ENCODE data around the gene GRIFIN.

- PRO-cap: bidirectional peak, plus-strand start at chr7:2020045, minus-strand start at chr7:2019860
- RAMPAGE, long total RNA, 4 experiments: no peak in any of the 4 experiments
Measured at GRCh38 chr7:2019342-2020495, 213.0 kb downstream of the MAD1L1 start.

GRCh38 chr7:2109792-2110677, 122.7 kb downstream of the MAD1L1 start:
- PRO-cap: no peak
- RAMPAGE, long total RNA, 4 experiments: no peak in any of the 4 experiments

GRCh38 chr7:2193145-2193676, 39.5 kb downstream of the MAD1L1 start:
- PRO-cap: no peak
- RAMPAGE, long total RNA, 4 experiments: no peak in any of the 4 experiments

DNA sequence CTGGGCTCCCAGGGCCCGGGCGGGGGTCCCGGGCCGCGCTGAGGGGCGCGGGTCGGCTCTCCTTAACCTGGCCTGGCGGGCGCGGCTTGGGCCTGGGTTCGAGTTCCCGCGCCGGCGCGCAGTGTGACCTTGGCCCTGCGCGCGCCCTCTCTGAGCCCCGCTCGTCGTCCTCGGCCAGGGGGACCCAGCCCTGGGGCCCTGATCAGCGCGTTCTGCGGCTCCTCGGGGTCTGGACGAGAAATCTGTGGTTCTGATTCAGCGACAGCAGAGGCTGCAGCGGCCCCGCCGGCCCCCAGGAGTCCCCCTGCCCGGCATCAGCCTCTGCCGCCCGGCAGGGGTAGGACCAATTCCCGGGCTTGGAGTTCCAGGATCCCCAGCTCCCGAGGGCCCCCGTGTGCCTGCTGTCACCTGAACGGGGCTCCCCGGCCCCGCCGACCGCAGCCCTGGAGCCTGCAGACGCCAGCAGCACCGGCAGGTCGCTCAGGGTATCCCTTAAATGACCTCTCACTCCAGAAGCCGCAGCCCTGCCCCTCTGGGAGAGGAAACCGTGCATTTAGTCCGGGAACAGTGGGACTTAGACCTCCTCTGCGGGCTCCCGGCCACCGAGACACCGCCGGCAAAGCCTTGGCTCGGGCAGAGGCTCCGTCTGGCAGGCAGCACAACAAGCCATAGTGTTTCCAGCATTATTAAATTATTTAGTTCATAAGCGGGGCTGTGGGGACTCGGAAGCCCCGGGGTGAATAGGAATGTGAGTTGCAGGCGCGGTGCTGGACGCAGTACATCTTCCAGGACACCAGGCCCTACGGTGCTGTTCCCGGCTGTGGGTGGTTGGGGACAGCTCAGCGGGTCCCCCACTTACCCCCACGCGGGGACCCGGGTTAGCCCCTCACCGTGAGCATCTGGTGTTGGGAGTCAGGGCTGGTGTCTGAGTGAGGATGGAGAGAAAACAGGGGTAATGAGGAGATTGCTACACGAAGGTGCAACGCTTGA, 616 bp downstream of the CHST12 start:
- PRO-cap: no peak
- RAMPAGE, long total RNA, 4 experiments: no peak in any of the 4 experiments

DNA sequence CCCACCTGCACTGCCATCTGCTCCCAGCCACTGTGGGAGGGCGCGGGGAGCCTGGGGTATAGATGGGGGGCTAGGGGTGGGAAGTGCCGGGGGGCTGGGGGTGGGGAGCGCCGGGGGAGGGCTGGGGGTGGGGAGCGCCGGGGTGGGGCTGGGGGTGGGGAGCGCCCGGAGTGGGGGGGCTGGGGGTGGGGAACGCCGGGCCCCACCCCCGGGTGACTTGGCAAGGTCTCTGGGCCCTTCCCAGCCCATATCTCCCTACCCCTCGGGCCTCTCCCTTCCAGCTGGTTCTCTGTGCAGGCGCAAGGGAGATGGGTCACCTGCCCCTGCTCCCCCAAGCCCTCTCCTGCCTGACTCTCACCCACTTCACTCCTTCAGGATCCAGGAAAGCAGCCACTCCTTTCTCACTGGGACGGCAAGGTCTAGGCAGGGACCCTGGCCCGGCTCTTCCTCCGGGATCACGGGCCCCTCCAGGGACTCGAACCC, at the start of gene GRIFIN:
GRIFIN (minus strand) TSS at position 32 of the 483 bp plus-strand sequence.
- PRO-cap: no peak
- RAMPAGE, long total RNA, 4 experiments: no peak in any of the 4 experiments

GRCh38 chr7:2494040-2494178, 17.7 kb upstream of the GRIFIN start:
- PRO-cap: no peak
- RAMPAGE, long total RNA, 4 experiments: no peak in any of the 4 experiments

GRCh38 chr7:2508061-2508829, 11.3 kb upstream of the LFNG start:
- PRO-cap: no peak
- RAMPAGE, long total RNA, 4 experiments: no peak in any of the 4 experiments

GRCh38 chr7:2521063-2521529, 1.5 kb downstream of the LFNG start:
- PRO-cap: no peak
- RAMPAGE, long total RNA, 4 experiments: no peak in any of the 4 experiments

DNA sequence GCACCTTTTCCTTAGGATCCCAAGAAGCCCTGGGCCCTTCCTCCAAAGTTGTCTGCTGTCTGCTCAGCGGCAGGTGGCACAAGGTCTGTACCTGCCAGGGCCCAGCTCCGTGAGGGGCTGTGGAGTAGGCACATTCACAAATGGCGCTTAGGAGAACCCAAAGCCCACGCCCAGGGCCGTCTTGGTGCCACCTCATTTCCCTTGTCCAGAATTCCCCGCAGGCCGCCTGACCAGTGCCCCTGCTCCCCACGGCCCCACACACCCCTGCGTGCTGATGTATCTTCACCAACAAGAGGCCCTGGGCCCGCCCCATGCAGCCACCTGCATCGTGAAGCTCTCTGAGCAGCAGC, 14.8 kb downstream of the BRAT1 start:
- PRO-cap: no peak
- RAMPAGE, long total RNA, 4 experiments: no peak in any of the 4 experiments

GRCh38 chr7:2549922-2550613, 5.3 kb downstream of the BRAT1 start:
- PRO-cap: no peak
- RAMPAGE, long total RNA, 4 experiments: no peak in any of the 4 experiments

DNA sequence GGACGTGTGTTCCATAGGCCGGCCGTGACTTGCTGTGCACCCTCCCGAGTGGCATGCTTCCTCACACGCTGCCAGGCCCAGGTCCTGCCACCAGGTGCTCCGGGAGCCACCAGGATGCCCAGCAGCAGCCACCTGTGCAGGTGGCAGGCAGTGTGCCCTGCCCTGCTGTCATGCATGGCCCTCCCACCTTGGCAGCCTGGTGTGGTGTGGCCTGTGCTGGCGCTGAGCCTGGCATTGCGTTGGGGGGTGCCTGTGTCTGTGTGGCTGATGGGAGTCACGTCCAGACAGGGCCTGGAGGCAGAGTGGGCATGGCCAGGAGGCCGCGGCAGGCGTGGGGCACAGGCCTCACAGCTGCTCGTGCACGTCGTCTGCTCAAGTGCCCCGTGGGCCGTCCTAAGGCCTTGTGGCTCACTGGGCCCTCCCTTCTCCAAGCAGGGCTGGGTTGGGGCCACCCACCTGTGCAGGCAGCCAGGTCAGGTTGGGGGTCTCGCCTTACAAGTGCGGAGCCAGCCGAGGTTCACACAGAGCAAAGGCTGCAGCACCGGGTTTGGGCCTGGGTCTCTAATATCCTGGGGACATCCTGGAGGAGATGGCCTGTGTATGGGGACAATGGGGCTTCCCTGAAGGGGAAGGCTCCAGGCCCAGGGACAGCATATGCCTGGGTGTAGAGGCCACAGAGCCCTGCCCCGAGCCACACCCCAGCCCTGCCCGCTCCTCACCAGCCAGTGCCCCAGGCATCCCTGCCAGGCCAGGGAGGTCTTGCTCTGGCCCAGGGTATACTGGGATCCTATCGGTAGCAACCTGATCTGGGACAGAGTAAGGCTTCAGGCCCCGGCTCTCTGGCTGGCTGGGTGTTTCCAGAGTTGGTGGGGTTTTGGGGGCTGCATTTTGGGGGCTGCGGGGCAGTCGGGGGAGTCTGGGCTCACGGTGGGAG, 8.9 kb downstream of the TTYH3 start:
- PRO-cap: no peak
- RAMPAGE, long total RNA, 4 experiments: no peak in any of the 4 experiments

DNA sequence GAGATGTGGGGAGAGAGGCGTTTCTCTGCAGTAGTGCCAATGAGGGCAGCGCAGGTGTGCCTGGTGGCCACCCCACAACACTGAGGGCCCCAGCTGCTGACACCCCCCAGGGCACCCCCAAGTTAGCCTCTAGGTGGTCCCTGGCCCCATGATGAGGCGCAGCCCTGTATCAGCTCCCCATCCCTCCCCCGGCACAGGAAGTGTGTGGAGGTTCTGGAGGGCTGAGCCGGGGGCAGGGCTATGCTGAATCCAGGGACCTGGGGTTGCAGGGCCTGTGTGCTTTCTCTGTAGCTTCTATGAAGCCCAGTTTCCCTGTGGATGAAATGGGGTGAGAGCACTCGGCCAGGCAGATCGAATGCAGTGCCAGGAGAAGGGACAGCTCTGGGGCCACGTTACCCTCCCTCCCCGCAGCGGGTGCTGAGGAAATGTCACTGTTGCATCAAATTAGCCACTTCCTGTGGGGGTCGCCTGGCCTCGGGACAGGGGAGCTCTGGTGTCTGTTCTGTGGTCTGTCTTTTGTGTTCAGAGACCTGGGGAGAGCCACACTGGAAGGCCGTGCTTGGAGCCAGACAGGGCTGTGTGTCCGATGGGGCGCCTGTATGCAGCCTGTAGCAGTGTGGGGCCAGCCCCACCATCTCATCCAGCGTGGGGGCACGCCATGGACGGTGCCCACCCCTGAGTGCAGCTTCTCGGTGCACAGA, 13.4 kb downstream of the TTYH3 start:
- PRO-cap: no peak
- RAMPAGE, long total RNA, 4 experiments: no peak in any of the 4 experiments

DNA sequence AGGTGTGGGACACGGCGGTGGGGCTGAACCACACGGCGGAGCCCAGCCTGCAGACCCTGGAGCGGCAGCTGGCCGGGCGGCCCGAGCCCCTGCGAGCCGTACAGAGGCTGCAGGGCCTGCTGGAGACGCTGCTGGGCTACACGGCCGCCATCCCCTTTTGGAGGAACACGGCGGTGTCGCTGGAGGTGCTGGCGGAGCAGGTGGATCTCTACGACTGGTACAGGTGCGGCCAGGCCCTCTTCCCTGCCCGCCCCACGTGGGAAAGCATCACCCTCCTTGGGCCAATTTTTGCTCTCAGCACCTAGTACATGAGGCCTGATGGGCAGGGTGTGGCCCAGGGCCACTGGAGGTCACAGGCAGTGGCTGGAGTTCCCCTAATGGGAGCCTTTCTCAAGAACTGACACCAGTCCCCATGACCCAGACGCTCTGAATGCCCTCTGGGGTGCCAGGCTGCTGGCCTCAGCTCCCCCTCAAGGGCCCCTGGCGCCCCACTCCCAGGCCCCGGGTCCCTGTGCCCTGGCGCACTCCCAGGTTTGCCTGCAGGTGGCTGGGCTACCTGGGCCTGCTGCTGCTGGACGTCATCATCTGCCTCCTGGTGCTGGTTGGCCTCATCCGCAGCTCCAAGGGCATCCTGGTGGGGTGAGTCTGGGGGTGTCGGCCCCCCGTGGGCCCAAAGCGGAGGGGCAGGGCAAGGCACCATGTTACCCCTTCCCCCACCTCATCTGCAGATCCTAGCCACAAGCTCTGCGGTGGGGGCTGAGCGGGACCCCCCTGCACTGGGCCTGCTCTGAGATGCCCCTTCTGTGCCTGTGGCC, 15.8 kb downstream of the TTYH3 start:
- PRO-cap: no peak
- RAMPAGE, long total RNA, 4 experiments: no peak in any of the 4 experiments

DNA sequence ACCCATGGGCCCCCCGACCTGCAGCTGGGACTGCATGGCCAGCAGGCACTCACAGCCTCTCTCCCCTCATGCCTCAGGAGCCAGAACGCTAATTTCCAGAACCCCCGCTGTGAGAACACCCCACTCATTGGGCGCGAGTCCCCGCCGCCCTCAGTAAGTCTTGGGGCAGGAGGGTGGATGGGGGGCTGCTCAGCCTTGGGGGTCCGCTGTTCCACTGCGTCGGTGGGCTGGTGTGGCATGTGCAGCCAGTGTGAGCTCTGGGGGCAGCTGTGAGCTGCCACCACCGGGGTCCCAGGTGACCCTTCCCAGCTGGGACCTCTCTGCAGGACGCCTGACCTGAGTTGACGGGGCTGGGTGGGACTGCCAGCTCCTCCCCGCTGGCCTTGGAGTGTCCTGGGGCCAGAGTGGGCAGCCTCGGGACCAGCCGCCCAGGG, 27.1 kb downstream of the TTYH3 start:
- PRO-cap: no peak
- RAMPAGE, long total RNA, 4 experiments: no peak in any of the 4 experiments

DNA sequence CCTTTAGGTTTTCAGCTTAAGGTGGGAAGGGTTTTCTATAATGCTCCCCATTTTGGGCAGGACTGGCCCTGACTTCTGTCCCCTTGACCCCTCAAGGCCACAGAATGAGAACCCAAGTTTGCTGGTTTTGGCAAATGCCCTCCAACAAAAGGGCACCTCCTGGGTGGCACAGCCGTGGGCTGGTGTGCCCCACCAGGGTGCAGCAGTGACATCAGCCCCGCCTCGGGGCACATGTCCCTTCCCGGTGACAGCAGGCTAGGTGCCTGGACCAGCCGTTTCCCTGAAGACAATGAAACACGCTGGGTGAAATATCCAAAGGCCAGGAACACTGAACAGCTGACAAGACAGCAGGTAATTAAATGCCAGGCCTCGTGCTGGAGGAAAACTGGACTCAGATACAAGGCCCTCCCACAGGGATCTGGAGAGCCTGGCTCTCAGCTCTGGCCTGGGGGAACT, 11.5 kb upstream of the AMZ1 start:
- PRO-cap: no peak
- RAMPAGE, long total RNA, 4 experiments: no peak in any of the 4 experiments

DNA sequence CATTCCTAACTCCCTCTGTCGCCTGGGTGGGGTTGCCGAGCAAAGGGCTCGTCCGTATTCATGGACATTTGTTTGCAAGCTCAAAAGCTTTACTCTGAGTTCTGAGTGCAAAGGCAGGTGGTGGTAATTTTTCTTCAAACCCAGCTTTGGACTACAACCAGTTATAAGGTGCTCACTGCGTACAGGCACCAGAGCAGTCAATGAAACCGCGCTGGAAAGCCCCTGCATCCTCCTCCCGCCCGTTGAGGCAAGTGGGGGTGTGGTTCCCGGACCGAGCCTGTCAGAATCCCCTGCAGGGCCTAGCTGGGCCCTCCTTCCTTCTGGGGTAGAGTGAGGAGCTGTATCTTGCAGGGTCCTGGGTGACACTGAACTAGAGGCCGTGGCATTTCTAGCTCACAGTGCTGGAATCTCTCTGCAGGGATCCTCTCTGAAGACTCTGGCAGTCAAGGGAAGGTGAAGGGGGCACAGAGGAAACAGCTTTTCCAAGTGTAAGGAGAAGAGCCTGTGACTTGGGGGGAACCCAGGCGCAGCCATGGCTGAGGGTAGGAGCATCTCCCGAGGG, 22.3 kb downstream of the AMZ1 start:
- PRO-cap: no peak
- RAMPAGE, long total RNA, 4 experiments: no peak in any of the 4 experiments

- PRO-cap: no peak
- RAMPAGE, long total RNA, 4 experiments: no peak in any of the 4 experiments
Measured at GRCh38 chr7:2710821-2711609, 23.0 kb downstream of the AMZ1 start.

DNA sequence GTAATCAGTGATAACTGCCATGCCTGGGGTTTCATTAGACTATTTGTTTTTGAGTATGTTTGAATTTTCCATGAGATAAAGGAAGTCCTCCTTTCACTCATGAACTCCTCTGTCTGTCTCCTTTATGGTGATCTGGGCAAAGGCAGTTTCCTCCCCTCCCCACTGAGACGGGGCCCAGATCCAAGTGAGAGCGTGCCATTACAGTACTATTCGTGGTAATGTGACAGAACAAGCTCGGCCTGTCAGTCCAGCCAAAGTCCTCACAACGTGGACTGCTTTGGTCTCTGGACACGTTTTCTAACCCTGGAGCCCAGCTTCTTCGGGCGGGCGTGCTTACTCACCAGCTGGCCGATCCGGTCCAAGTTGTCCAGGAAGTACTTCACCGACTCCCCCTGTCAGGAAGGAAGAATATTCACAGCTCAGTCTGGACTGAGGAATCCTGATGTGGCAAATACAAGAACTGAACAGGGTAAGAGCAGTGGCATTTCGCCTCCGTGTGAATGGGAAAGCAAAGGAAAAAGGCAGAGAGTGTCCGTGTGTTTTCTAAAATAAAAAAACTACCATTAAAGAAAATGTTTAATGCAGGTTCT, 45.2 kb downstream of the AMZ1 start:
- PRO-cap: no peak
- RAMPAGE, long total RNA, 4 experiments: no peak in any of the 4 experiments

GRCh38 chr7:2811937-2812608, 32.0 kb downstream of the GNA12 start:
- PRO-cap: no peak
- RAMPAGE, long total RNA, 4 experiments: no peak in any of the 4 experiments

- PRO-cap: no peak
- RAMPAGE, long total RNA, 4 experiments: no peak in any of the 4 experiments
Measured at GRCh38 chr7:3181329-3182189, 119.5 kb upstream of the SDK1 start.